ENCODE data around the gene UBTD2.

GRCh38 chr5:170300687-170301055, 3.1 kb upstream of the LCP2 start:
- RRBS, result no CpG with 5 or more reads among the region's 8 CpGs

DNA sequence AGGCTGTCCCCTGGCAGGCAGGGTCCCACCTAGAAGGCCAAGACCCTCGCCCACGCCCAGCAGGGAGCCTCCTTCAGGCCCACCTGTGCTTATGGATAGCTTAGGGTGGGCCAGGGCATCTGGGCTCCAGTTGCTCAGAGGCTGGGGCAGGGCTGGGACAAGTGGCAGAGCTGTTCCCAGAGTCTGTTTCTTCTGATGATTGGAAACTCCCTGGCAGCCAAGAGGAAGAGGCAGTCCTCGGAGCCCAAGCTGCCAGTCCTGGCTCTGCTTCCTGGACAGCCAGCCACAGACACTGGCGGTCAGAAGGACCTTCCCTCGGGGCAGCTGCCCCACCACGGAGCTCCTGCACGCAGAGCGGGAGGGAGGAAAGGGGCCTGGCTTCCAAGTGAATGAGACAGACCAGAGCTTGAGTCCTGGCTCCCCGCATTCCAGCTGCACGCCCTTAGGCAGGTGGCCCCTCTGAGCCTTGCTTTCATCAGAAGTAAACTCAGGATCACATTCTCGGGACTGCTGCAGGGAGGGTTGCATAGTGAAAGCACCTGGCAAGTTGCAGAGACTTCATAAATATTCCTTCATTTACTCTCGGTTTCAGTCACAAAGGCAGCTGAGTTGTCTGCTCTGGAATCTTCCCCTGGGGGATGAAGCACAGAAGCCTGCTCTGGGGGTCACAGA, 37.9 kb upstream of the GABRP start:
- RRBS, result no CpG with 5 or more reads among the region's 12 CpGs

- RRBS, result no CpG with 5 or more reads among the region's 12 CpGs
These were observed 37.1 kb upstream of the GABRP start for GRCh38 chr5:170746241-170746918.

DNA sequence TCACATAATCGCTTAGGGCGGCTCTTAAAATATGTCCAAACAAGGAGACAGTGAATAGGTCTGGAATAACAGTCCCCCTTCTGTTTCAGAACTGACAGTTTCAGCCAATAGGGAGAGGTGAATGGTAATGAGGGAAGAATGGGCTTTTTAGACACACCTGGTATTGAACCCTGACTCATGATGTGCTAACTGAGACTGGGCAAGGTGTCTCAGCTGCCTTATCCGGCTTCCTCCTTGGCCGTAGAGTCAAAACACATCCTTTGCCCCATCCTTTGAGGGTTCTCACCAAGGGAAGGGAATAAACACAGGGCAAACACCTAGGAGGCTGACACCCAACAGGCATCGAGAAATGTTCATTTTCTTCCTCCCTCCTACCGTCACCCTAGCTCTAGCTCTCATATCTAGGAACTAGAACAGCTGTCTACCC, 33.4 kb upstream of the GABRP start:
- RRBS, result no CpG with 5 or more reads among the region's 6 CpGs

GRCh38 chr5:170756849-170757681, 26.5 kb upstream of the GABRP start:
- RRBS, result no CpG with 5 or more reads among the region's 12 CpGs

- RRBS, result no CpG with 5 or more reads among the region's 13 CpGs
These were observed 219.3 kb upstream of the TLX3 start for GRCh38 chr5:171089812-171090070.

- RRBS, result no CpG with 5 or more reads among the region's 6 CpGs
These were observed 8.2 kb downstream of the TLX3 start for GRCh38 chr5:171317327-171317526.

DNA sequence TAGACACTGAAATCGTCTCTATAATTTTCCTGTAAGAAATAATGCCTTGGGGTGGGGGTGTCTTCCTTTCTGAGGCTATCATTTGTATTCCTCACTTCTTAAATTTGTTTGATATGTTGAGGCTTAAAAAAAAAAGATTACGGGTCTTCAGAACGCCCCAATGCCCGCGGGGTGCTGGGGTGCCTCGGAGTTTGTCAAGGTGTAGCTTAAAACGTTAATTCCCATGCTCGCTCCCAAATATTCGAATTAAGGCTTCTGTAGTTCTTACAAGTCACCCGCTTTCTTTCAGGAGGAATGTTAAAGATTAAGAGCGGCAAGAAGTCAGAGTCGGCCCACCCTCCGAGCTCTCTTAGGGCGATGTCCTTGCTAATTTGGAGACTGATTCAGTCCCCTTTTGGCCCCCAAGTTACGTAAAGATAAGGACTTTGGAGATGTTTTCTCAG, 864 bp upstream of the NPM1 start:
- RRBS, result no CpG with 5 or more reads among the region's 15 CpGs

DNA sequence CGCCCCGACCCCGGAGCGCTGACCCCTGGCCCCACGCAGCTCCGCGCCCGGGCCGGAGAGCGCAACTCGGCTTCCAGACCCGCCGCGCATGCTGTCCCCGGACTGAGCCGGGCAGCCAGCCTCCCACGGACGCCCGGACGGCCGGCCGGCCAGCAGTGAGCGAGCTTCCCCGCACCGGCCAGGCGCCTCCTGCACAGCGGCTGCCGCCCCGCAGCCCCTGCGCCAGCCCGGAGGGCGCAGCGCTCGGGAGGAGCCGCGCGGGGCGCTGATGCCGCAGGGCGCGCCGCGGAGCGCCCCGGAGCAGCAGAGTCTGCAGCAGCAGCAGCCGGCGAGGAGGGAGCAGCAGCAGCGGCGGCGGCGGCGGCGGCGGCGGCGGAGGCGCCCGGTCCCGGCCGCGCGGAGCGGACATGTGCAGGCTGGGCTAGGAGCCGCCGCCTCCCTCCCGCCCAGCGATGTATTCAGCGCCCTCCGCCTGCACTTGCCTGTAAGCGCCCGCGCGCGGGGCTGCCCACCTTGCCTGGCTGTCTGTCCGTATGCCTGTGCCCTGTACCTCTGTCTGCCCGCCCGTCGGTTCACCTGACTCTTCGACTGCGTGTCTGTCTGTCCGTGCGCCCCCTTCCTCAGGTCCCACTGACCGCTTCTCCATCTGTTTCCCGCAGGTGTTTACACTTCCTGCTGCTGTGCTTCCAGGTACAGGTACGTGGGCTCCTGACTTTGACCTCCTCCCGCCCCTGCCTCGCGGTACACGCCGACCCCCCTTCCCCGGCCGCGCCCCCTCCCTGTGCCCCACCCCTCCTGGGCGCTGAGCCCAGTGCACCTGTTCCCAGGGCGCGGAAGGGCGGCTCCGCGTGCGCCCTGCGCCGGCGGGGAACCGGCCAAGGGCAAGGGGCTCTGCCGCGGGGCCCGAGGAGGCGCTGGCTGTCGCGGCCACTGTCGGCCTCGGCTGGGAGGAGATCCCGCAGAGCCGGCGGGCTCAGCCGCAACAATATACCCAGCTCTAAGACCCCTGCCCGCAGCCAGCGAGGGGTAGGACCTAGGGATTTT, 623 bp downstream of the FGF18 start:
- RRBS, result 94% methylated on average over 42 of the region's 118 CpGs

DNA sequence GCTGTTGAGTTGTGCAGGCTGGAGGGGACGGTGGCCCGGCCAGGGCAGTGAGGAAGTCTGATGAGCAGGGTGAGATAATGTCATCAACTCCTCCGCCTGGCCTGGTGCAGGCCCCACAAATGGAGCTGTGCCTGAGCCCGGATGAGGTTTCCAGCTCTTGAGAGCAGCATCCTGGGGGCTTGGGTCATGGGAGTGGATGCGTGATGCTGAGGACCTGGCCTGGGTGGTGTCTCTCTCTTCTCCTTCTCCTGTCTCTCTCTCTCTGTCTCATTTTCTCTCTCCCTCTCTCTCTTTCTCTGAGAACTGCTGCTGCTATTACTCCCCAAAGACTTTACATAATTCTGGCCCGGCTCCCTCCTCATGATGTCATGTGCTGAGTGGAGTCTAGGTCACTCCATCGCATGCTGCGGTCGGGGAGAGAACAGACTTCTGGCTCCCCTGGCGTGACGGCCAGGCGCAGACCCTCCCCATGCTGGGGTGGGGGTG, 26.3 kb downstream of the FGF18 start:
- RRBS, result 100% methylated on average over 1 of the region's 12 CpGs

DNA sequence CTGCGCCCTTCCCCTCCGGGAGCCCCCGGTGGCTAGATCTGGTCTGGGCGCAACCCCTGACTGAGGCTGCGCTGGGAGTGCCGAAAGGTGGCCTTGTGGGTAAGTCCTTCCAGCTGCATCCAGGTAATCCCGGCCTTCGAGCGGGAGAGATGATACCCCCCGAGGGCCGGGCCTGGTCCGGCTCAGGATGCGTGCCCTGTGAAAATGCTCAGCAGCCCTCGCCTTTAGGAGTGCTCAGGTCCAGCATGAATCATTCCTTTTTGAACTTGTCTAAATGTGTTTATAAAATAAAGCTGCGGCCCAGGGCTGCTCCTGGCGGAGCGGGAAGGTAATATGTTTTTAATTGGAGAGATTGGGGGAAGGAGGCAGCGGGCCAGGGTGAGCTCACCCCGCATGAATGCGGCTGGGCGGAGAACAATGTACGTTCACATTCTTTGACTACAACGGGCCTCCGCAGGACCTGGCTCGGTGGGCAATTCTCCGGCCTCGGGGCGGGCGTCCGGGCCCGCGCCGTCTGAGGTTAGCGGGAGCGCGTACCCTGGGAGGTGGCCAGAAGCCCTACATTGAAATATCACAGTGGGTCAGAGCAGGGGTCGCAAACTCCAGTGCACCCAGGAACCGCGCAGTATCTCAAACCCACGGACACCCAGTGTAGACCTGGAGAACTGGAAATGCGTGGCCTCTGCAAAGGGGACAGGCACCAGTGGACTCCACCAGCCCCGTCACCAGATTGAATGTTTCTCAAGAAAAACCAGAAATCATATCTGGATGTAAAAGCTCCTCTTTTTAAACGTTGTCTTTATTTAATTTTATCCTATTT, 117.8 kb upstream of the SMIM23 start:
- RRBS, result 96% methylated on average over 6 of the region's 43 CpGs

- RRBS, result no CpG with 5 or more reads among the region's 4 CpGs
These were observed 48.4 kb upstream of the SMIM23 start for GRCh38 chr5:171737225-171737603.

DNA sequence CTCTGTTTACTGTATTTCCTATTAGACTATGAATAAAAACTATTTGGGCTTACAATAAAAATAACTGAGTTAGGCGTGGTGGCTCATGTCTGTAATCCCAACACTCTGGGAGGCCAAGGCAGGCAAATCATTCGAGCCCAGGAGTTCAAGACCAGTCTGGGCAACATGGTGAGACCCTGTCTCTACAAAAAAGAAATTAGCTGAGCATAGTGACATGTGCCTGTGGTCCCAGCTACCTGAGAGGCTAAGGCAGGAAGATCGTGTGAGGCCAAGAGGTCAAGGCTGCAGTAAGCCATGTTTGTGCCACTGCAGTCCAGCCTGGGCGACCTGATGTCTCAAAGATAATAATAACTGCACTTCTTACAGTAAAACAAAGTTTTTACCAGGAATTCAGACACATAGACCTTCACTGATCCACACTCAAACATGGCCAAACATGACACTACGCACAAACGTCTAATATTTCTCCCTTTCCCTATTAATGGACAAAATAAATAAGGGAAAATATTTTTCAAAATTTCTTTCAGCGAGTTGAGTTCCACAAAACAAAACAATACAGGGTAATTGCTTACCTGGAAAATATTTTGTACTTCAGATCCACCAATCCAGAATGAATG, 10.0 kb downstream of the FBXW11 start:
- RRBS, result no CpG with 5 or more reads among the region's 7 CpGs

DNA sequence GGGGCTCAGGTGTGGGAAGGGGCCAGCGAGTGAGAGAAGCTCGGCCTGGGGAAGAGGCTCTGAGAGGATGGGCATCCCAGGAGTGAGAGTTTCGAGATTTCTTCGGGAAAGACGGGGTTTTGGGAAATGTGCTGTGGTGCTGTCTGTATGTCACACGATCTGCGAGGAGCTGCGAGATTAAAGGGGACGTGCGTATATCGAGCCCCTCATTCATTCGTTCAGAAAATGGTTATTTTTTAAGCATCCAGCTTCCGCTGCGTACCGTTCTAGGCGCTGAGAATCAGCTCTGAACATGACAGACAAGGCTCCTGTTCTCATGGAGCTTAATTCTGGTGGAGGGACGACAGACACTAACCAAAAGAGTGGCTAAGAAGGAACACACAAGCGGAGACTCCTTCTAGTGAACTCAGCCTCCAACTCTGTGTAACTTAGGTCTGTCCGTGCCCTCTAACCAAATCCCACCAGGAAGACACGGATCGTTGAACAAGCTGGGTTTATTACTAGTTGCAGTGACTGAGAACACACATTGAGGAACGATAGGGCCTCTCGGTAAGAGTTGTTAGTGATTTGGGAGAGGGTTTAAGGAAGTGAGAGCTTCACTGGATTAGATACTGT, 820 bp upstream of the FBXW11 start:
- RRBS, result no CpG with 5 or more reads among the region's 23 CpGs

DNA sequence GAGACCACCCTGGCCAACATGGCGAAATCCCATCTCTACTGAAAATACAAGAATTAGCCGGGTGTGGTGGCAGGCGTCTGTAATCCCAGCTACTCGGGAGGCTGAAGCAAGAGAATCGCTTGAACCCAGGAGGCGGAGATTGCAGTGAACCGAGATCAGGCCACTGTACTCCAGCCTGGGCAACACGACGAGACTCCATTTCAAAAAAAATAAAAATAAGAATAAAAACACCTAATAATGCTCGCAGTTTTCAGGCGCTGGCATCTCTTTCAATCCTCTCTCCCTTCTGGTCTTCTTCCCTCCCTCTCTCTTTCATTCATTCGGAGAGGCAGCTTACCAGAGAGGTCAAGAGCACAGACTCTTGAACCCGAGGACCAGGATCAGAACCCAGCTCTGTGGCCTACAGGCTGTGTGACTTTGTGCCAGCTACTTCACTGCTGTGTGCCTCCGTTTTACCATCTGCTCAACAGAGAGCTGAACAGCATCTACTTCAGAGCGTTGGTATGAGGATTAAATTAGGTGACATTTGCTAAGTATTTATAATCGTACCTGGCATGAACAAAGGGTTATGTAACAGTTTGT, 87.3 kb downstream of the STK10 start:
- RRBS, result no CpG with 5 or more reads among the region's 16 CpGs

- RRBS, result no CpG with 5 or more reads among the region's 8 CpGs
These were observed 25.3 kb downstream of the STK10 start for GRCh38 chr5:172162647-172163237.

DNA sequence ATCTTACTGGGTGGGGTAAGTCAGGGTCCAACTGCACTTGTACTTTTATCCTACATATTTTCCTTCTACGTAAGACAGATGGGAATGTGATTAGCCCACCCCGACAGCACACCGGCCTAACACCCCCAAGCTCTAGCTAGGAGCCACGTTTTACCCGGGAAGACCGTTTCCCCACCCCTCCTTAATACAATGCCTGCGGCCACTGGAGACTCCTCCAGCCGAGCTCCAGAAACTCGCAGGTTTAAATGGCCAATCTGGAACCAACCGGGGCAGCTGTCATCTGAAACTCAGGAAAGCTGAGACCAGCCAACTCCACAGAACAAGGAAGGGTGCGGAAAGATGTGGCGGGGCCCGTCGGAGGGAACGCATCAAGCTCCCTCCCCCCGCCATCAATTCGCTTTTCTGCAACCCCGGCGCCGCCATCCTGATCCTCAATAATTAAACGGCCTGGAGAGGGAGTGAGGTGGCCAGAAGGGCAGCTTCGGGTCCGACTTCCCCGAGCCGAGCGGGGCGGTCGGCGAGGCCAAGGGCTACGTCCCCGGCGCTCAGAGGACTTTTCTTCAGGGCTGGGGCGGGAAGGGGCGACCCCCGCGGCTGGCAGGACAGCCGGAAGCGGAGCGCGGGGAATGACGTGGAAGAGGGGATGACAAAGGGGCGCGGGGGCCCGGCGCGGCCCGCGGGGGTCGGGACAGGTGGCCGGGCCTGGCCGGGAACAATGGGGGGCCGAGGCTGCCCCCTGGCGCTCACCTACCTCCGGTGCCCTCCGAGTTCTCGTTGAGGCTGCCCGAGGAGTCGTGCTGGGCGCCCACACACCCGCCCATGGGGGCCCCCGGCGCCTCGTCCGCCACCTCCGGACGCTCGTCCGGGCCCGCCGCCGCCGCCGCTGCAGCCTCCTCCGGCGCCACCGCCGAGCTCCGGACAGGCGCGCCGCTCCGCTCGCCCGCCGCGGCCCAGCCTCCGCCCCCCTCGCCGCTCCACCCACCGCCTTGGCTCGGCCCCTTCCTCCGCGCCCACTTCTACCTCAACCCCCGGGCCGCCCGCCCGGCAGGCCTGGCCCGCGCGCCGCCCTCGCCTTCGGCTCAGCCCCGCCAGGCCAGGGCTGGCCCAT, at the start of gene UBTD2:
Gene UBTD2 (minus strand): TSS at position 920 of the 1,108 bp plus-strand sequence.
- RRBS, result 2% methylated on average over 49 of the region's 104 CpGs

GRCh38 chr5:172365912-172366535, 82.5 kb upstream of the UBTD2 start:
- RRBS, result no CpG with 5 or more reads among the region's 5 CpGs

- RRBS, result no CpG with 5 or more reads among the region's 3 CpGs
These were observed 43.6 kb downstream of the SH3PXD2B start for GRCh38 chr5:172410709-172411047.

GRCh38 chr5:172419212-172419565, 35.1 kb downstream of the SH3PXD2B start:
- RRBS, result no CpG with 5 or more reads among the region's 7 CpGs